ENCODE results near the gene ZNF84.

DNA sequence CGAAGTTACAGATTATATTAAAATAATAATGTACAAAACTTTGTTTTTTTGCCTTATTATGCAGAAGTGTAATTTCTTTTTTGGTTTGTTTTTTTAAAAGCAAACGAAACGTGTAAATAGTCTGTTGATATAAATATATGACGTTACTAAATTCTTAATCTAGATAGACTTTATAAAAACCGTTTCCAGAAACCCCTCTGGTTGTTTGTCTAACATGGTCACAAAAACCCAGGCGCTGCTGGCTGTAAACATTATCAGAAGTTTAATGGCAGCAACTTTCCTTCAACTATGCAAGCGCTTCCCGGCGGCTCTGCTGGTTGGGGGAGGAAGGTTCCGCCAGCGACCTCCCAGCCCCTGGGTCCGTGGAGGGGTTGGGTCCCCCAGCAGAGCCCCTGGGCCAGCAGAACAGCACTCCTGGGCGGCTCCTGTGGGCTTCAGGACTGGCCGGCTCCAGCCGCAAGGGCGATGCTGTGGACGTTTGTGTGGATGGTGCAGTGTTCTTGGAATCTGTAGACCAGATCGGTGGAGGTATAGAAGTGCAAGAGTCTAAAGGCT is 26.0 kb downstream of the LRCOL1 start:
- PRO-cap = no peak
CAGE:
- cytosol, long polyA plus RNA = no peak
- long polyA plus RNA = no peak
- nucleus, long polyA plus RNA = no peak

- PRO-cap = no peak
CAGE:
- cytosol, long polyA plus RNA = no peak
- long polyA plus RNA = no peak
- nucleus, long polyA plus RNA = no peak
These were observed 14.4 kb downstream of the LRCOL1 start for GRCh38 chr12:132595922-132596391.

DNA sequence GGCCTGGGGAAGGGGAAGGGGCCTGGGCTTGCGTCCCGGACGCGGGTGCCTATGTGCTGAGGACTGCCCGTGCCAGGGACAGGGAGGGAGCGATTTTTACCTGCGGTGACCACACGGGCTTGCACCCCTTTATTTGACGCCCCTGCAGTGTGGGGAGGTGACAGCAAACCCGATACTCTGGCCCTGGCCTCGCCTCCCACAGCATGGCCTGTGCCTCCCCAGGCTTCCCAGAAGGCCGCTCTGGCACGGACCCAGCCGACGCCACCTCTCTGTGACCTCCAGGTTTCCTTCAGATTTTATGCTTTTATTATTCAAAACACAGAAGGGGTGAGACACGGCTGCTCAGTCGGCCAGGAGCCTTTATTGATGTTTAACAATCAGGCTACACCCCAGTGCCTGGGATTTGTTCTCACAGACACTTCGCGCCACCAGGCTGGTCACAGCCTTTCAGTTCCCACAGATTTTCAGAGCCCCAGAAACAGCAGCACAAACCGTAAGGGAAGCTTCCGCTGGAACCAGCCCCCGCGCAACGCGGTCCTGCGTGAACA is 7.5 kb downstream of the LRCOL1 start:
- PRO-cap = no peak
CAGE:
- cytosol, long polyA plus RNA = no peak
- long polyA plus RNA = no peak
- nucleus, long polyA plus RNA = no peak

- PRO-cap = no peak
CAGE:
- cytosol, long polyA plus RNA = no peak
- long polyA plus RNA = no peak
- nucleus, long polyA plus RNA = no peak
These were observed 13.4 kb downstream of the P2RX2 start for GRCh38 chr12:132631801-132632469.

DNA sequence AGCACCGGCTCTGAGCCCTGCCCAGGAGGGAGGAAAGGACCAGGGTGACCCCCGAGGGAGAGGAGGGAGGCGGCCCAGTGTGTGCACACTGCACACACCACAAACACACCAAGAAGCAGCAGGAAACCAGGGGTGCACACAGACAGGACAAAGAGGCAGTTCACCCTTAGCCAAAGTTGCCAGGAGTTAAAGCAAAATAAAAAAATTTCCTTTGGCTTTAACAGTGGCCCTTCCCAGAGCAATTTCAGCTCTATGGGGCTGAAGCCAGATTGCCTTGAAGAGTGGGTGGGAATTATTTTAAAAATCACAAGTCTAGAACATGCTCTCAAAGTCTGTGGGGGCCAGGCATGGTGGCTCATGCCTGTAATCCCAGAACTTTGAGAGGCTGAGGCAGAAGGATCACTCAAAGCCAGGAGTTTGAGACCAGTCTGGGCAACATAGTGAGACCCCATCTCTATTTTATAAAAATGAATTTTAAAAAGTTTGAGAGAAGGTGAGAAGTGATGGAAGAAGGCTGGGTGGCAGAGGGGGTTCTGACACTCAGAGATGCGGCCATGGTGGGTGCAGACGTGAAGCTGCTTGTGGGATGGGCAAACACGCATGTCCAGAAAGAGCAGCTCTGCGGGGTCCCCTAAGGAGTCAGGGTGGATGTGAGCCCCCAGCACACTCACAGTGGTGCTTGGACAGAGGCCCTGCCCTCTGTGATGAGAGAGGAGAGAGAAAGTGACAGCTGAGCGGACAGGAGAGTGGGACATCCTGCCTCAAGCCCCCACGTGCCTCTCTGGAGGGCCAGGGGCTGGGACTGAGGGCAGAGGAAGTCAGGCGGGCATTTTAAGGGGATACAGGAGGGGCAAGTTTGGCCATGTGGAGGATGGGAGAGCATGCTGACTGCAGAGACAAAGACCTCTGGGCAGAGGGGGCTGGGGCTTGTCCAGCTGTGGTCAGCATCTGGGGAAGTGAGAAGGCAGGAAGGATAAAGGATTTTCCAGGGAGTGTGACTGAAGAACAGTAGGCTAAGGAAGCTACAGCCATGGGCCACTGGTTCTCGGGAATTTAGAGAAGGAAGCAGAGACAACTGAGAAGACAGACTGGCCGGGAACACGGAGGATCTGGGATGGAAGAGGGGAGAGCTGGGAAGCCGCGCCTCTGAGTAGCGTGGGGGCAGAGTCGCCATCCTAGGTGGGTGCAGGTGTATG is 7.4 kb upstream of the PGAM5 start:
- PRO-cap = no peak
CAGE:
- cytosol, long polyA plus RNA = no peak
- long polyA plus RNA = no peak
- nucleus, long polyA plus RNA = no peak

GRCh38 chr12:132976966-132977277 is 9.2 kb upstream of the ZNF26 start:
- PRO-cap = no peak
CAGE:
- cytosol, long polyA plus RNA = no peak
- long polyA plus RNA = no peak
- nucleus, long polyA plus RNA = no peak

DNA sequence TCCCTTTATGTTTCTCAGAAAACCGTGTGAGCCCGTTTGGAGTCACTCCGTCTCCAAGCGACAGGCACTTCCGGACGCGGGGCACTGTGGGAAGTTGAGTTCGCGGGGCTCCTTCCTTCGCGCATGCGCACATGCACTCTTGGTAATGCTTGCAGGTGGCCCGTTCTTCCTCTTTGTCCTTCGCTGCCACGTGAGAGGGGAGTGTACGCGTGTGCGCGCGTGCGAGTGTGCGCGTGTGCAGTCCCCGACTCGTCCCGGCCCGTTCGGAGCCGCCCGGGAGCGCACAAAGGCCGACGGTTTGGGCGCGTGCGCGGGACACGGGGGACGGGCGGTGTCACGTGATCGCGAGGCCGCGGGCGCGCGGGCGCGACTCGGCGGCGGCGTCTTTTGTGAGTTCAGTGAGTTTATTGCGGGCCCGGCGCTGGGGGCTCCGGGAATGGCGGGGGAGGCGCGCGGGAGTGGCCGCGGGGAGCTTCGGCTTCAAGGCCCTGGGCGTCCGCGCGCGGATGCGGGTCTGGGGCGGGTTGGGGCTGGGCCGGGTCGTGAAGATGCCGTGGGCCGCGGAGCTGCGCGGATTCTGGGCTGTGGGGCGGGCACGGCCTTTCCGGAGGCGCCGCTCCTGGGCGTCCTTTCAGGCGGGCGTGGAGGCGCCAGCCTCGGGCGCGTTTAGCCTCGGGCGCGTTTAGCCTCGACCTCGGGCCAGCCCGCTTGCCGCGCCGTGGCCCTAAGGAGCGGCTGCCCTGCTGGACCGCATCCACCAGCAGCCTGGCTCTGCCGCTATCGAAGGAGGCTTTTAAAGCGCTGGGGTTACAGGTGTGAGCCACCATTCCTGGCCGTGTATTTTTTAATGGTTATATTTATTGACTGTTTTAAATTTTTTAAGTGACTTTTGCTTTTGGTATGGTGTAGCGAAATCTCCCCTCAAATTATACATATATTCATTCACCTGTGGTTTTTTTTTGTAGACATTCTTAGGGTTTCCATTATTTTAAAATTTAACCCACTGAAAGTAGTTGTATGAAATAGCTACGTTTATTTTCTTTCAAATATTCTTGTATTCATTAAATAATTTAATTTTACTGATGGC is at the start of gene ZNF84:
Gene ZNF84 (plus strand): TSS at position 353 of the 1,087 bp plus-strand sequence.
- PRO-cap = bidirectional peak, plus-strand start at position 407 of the sequence, minus-strand start at position 291 of the sequence; unidirectional peak, plus-strand start at position 656 of the sequence; unidirectional peak, minus-strand start at position 767 of the sequence
CAGE:
- cytosol, long polyA plus RNA = no peak
- long polyA plus RNA = start-site peak on the plus strand centred at position 348 of the sequence, 71 bp wide, 326 and 173 reads in 2 replicates
- nucleus, long polyA plus RNA = no peak

DNA sequence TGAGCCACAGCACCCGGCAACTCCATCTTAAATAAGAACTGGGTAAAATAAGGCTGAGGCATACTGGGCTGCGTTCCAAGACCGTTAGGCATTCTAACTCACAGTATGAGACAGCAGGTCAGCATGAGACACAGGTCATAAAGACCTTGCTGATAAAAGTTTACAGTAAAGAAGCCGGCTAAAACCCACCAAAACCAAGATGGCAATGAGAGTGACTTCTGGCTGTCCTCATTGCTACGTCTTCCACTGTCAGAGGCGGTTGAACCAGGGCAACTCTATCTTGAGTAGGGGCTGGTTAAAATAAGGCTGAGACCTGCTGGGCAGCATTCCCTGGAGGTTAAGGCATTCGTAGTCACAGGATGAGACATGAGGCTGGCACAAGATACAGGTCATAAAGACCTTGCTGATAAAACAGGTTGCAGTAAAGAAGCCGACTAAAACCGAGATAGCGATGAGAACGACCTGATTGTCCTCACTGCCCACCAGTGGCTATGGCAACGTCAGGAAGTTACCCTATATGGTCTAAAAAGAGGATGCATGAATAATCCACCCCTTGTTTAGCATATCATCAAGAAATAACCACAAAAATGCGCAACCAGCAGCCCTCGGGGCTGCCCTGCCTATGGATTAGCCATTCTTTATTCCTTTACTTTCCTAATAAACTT is 1.4 kb upstream of the ZNF140 start:
- PRO-cap = no peak
CAGE:
- cytosol, long polyA plus RNA = no peak
- long polyA plus RNA = no peak
- nucleus, long polyA plus RNA = no peak

GRCh38 chr12:133092002-133092354 is 11.3 kb downstream of the ZNF140 start:
- PRO-cap = no peak
CAGE:
- cytosol, long polyA plus RNA = no peak
- long polyA plus RNA = no peak
- nucleus, long polyA plus RNA = no peak